ENCODE results near the genes SMN2 and ZNF366.

DNA sequence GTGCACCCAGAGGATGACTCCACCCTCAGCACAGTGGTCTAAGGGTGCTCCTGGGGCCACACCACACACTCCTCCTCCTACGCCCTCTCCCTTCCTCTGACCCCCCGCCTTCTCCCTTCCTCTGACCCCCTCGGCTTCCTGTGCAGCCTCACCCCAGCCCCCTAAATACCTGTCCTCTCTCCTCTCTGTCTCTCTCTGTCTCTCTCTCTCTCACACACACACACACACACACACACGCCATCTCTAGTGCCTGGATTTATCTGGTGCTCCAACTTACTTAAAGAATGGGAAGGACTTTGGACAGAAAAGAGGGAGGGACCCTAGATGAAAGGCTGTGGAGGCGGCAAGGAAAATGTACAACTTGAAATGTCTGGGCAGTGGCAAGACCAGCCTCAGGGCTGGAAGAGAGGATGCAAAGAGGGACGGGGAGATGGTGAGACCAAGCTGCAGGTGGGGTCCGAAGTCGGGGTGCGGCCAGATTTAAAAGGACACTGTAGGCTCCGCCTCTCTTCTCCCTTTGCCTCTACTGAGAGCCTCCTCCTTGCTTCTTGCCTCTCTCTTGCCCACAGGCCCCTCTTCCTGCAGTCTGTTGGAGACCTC, 18.1 kb upstream of the SLC30A5 start:
- RRBS = no CpG with 5 or more reads among the region's 10 CpGs

GRCh38 chr5:69181911-69182222, 7.5 kb upstream of the CENPH start:
- RRBS = no CpG with 5 or more reads among the region's 4 CpGs

- RRBS = no CpG with 5 or more reads among the region's 18 CpGs
These were observed 1.0 kb upstream of the CCDC125 start for GRCh38 chr5:69333679-69334002.

GRCh38 chr5:69370104-69370386, 427 bp downstream of the RAD17 start:
- RRBS = no CpG with 5 or more reads among the region's 7 CpGs

DNA sequence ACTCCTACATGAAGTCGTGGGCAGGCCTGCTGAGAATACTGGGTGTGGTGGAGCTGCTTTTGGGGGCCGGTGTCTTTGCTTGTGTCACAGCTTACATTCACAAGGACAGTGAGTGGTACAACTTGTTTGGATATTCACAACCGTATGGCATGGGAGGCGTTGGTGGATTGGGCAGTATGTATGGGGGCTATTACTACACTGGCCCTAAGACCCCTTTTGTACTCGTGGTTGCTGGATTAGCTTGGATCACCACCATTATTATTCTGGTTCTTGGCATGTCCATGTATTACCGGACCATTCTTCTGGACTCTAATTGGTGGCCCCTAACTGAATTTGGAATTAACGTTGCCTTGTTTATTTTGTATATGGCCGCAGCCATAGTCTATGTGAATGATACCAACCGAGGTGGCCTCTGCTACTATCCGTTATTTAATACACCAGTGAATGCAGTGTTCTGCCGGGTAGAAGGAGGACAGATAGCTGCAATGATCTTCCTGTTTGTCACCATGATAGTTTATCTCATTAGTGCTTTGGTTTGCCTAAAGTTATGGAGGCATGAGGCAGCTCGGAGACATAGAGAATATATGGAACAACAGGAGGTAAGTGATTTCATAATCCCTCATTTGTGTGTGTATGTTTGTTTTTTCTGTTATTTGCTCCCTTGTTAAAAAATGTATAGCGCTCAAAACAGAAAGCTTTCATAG, 5.2 kb downstream of the MARVELD2 start:
- RRBS = no CpG with 5 or more reads among the region's 13 CpGs

- RRBS = no CpG with 5 or more reads among the region's 4 CpGs
These were observed 37.2 kb downstream of the MARVELD2 start for GRCh38 chr5:69451976-69452694.

DNA sequence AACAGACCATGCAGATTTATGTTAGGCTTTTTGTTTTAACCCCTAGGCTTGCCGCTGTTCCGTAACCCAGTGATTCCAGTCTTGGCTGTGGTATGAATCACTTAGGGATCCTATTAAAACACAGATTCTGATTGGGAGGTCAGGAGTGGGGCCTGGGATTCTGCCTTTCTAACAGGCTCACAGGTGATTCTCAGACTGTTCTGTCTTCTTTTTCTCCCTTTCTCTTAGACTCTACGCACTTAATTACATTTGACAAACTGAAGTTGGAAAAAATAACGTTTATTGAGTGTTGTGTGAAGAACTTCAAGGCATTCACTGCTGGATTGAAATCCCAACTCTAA, 2.6 kb downstream of the OCLN start:
- RRBS = no CpG with 5 or more reads among the region's 4 CpGs

- RRBS = no CpG with 5 or more reads among the region's 7 CpGs
These were observed 32.7 kb upstream of the GTF2H2C start for GRCh38 chr5:69527153-69527852.

DNA sequence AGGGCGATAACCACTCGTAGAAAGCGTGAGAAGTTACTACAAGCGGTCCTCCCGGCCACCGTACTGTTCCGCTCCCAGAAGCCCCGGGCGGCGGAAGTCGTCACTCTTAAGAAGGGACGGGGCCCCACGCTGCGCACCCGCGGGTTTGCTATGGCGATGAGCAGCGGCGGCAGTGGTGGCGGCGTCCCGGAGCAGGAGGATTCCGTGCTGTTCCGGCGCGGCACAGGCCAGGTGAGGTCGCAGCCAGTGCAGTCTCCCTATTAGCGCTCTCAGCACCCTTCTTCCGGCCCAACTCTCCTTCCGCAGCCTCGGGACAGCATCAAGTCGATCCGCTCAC, at the start of gene SMN2:
Gene SMN2 (plus strand): TSS at position 134 of the 337 bp plus-strand sequence.
- RRBS = no CpG with 5 or more reads among the region's 33 CpGs

GRCh38 chr5:71744014-71744466, 25.0 kb downstream of the CARTPT start:
- RRBS = no CpG with 5 or more reads among the region's 2 CpGs

DNA sequence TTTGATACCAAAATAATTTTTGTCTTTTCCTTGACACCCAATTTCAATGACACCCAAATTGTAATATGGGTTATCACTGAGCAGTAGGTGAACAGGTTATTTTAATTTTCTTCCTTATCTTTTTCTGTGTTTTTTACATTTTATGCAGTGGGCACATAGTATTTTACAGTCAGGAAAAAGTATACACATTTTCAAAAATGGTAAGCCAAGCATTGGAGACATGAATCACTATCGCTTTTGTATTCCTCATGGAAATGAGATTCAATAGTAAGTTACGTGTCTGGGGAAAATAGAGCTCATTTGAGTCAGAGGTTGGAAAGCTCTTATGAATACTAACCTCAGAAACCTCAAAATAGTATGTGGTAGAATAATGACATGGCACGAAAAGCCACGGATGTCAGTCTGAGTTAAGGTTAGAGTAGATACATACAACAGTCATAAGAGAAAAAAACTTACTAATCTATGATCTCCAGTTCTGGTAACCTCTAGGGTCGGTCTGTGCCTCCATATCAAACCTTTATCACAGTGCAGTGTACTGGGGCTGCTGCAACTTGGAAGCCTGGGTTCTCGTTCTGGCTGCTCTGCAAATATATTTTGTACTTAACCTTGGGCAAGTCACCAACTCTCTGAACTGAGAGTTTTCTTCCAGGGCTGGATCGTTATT, 31.6 kb downstream of the MAP1B start:
- RRBS = no CpG with 5 or more reads among the region's 7 CpGs

DNA sequence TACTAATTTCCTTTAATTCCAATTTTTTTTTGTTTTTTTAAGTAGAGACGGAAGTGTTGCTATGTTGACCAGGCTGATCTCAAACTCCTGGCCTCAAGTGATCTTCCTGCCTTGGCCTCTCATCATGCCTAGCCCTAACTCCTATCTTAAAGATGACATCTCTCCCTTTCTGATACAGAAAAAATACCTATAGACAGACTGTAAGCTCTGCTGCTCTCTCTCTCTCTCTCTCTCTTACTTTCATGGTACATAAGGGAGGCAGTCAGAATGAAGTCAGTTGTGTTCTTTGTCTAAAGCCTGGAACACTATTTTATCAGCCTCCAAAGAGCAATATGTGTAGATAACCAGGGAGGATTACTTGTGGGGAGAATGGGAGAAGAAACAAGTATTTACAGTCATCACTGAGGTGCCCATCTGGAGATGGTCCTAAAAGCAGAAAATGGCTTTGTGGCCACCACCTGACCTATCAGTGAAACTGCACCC, 75.3 kb downstream of the MRPS27 start:
- RRBS = no CpG with 5 or more reads among the region's 1 CpG

DNA sequence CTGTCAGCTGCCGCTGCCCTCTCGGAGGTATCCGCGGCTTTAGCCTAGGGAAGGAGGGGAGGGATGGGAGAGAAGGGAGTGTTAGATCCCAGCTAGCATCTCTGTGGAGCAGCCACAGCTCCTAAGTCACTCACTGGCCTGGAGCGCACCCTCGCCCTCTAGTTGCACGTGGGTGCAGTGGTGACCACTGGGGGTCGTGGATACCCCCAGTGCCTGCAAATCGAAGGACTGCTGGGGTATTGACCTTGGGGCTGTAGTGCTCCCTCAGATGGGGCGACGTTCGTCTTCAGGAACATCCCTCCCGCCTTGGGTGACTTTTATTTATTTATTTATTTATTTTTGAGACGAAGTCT, 286 bp downstream of the PTCD2 start:
- RRBS = no CpG with 5 or more reads among the region's 14 CpGs

GRCh38 chr5:72506569-72507519, at the start of gene ZNF366:
Gene ZNF366 (minus strand): TSS chr5:72507410.
- RRBS = no CpG with 5 or more reads among the region's 8 CpGs

DNA sequence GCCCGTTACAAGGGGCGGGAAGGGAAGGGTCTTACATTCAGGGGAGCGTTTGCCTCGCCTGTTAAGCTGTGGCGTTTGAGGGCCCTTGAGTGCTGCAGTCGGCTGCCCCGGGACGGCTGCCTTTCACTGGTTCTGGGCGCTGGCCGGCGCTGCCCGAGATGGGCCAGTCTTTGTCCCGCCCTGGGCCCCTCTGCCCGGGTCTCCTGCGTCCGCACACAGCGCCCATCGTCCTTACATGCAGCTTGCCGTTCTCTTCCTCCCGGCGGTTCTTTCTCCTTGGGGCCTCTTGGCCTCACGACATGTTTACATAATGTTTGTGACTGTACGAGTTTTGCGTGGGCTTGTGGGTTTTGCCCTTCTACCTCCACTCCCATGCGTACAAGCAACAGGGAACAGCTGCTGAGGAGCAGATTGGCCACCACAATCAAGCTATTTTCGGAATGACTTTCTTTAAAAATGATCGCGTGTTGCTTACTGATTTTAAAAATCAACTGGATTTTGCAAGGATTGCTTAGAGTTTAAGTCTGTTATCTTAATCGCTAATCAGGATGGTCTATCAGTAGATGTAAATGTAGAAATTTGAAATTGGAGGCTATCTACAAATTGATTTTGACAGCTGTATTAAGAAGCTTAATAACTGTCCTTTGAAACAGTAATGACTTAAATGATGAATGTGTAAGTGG, 695 bp downstream of the TNPO1 start:
- RRBS = 2% methylated on average over 14 of the region's 29 CpGs

DNA sequence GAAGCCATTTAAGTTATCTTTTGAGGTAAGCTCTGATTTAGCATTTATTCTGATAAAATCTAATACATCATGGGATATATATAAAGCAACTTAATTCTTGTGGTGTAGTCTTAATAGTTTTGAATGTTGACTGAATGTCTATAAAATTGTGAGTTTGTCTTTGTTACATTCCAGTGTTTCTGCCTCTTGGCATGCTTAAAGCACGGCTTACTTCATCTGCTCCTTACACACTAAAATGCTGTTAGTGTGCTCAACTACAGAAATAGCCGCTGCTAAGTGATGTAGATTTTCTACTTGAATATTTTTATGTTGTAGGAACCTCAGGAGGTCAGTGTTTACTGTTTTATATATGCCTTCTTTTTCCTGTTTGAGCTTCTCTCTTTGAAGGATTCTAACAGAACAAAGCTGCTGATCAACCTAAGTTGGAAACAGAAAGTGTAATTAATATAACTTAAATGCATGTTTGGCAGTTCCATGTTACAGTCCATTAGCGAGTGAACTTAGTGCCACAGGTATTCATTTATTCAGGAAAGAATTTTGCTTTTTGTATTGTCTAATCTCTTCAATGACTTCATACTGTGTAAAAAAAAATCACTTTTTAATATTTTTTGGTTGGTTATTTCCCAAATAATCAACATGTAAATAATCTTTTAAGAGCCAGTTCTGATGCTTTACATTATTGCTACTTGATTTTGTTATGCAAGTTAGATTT, 44.2 kb upstream of the FCHO2 start:
- RRBS = no CpG with 5 or more reads among the region's 3 CpGs

- RRBS = 60% methylated on average over 8 of the region's 55 CpGs
These were observed 914 bp upstream of the TMEM171 start for GRCh38 chr5:73119089-73120232.

DNA sequence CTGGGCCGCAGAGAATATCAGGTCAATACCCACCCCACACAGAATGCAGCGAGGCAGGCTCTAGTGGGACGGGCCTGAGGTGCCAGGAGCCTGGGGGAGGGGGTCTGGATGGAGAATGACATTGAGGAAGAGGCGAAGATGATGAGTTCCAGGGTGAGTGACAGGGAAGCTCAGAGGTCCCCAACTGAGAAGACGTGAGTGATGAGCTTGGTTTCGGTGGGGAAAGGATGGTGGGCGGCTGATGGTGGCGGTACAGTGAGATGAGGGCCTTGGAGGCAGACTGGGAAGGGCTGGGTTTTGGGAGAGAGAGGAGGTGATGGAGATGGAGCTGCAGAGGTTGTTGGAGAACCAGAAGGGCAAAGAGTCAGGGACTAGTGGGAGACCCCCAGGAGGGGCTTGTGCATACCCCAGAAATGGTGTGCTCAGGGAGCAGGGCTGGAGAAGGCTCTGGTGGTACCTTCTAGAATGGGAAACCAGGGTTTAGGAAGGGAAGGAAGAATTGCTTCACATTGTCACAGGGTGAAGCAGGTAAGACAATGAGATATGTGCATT, 9.6 kb downstream of the TMEM171 start:
- RRBS = no CpG with 5 or more reads among the region's 8 CpGs

GRCh38 chr5:73188933-73189395, 16.0 kb downstream of the TMEM174 start:
- RRBS = no CpG with 5 or more reads among the region's 2 CpGs

DNA sequence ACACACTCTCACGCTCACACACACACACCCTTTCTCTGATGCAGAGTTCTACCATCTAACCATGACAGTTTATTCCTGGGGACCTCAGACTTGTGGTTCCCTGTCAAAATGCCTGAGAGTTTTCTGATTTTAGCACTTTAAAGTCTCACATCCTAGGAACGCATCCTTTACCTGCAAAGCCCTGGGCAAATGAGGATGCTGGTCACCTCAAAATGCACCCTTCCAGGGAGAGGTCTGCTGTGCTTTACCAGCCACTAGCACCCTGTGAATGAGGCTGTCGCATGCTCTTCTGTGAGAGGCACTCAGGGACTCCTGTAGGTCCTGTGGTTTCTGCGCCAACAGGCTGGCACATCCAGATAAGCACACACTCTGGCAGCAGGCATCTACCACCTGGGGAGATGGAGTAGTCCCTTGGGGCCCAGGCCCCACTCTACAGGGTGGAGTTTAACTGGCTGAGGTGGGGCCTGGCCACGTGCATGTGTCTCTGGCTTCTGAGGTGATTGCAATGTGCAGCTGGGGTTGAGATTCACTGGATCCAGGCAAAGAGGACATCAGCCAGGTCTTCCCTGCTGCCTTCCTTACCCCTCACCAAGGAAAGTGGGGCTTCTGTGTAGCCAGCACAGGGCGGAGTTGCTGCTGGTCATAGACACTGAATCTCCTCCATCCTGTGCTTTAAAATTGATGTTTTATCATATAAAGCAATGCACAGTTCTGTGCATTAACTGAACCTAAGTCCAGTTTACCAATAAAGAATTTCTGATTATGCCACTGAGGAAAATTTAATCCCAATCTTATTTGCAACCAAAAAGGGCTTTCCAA, 32.3 kb downstream of the TMEM174 start:
- RRBS = no CpG with 5 or more reads among the region's 6 CpGs